GM19240 (cell line): Measurements from ENCODE around the gene RNF125.

- RRBS: no CpG with 5 or more reads among the region's 5 CpGs
These were observed 50.3 kb downstream of the DSC3 start for GRCh38 chr18:30992148-30992804.

DNA sequence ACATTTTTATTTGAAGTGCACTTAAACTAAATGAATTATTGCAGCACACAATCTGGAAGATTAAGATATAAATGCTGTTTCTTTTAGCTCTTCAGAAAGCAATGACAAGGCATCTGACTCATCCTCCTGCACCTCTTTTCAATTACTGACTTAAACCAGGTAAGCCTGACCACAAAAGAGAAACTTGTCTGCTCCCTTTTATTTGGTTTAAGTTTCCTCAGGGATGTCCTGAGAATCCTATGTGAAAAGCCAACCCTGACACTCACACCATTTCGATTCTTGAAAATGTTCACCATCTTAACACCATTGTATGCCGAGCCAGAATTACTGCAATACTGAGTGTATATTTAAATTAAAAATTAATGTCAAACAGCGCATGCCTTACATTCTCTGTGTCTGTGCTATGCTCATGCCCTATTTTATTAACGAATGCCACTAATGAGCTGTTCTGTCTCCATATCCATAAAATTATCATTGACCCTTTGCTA is 859 bp upstream of the DSC2 start:
- RRBS: no CpG with 5 or more reads among the region's 4 CpGs

DNA sequence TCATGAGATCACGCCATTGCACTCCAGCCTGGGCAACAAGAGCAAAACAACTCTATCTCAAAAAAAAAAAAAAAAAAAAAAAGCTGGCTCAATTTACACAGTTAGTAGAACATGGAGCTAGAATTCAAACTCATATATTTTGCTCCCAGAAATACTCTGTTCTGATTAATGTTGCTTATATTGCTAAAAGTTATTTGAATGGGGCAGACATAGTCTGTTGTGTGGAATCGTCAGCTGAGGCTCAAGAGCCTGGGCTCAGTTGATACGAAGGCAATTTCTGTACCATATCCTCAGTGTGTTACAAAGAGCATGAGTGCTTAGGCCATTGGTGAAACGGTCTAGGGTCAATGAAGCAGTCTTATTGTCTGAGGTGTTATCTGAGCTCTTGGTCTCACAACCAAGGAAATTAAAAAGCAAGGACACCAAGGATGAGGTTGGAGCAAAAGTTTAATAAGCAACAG is 40.3 kb upstream of the DSC1 start:
- RRBS: no CpG with 5 or more reads among the region's 4 CpGs

DNA sequence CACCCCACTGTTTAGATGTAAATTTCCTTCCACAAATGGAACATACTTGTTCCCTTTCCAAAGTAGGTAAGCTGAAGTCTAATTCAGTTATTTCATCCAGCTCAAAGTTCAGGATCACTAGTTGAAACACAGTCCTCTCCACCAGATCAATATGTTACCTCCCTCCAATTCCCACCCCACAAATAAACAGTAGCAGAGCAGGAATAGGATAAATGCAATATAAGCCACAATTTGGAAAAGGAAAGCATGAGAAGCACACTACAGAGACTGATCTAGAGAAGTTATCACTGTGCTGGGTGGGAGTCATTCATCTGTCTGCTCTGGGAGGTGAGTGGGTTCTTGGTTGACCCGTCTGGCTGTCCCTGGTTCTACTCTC is 65.2 kb upstream of the DSC1 start:
- RRBS: no CpG with 5 or more reads among the region's 1 CpG

GRCh38 chr18:31244651-31245387 is 73.1 kb upstream of the DSG1 start:
- RRBS: no CpG with 5 or more reads among the region's 8 CpGs

DNA sequence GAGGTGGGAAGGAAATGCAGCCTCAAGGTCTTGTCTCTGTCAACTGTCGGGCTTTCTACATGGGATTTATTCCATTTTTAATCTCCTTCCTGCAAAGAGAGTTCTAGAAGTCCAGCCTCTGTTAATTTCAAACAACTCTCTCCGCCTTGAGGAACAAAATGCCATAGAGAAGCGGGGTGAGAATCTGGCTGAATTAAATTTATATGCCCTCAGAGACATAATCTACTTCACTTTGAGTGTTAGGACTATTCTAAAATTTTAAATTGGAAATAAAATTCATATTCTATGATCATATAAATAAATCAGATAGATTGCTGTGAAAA is 360 bp downstream of the DSG4 start:
- RRBS: no CpG with 5 or more reads among the region's 3 CpGs

DNA sequence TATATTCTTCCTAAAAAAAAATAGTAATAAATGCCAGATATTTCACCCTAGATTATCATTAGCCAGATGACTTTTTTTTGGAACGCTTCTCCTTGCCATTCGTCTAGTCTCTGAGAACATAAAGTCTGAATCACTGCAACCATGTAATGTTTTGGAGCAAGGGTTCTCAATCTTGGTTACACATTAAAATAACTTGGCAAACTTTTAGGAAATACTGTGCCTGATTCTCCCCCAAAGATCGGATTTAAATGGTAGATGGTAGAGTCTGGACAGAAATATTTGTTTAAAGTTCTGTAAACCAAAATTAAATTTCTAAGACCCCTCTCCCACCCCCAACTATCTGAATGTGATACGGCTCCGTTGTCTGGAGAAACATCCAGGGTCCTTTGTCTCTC is 21.0 kb downstream of the SLC25A52 start:
- RRBS: no CpG with 5 or more reads among the region's 5 CpGs

DNA sequence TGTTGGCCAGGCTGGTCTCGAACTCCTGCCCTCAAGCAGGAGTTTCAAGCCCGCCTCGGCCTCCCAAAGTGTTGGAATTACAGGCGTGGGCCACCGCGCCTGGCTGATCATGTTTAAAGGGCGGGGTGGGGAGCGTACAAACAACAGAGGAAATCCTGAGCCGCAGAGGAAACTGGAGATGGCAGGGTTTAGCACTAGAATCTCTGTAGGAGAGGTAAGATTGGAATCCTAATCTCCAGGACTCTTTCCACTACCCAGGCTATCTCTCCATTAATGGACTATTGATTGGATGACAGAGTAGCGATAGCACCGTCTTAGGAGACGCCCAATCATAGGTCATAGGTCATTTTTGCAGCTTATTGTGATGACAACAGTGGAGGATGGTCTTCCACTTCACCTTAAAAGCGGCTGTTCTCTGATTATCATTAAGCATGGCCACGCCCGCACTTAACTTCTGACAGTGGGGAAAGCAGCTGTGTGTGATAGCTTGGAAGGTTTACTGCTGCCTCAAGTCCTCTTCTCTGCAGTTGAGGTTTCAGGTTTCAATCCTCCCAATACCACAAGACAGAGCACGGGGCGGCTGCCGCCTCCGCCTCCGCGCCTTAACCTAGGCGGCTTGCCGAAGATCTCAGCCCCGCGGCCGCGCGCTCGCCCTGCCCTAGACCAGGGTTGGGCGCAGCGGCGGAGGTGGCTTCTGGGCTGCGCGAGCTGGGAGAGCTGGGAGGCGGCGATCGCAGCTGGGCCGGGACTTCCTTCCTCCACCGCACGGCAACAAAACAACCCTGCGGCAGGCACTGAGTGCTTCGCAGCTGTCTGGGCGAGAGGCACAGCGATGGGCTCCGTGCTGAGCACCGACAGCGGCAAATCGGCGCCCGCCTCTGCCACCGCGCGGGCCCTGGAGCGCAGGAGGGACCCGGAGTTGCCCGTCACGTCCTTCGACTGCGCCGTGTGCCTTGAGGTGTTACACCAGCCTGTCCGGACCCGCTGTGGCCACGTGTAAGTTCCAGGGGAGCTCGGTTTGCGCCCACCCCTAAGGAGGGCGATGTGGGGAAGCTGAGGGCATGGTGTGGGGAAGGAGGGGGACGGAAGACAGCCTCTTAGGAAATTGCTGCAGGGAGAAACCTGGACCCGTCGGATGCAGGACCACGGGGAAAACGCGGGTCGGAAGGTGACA is at the start of gene RNF125:
RNF125 (plus strand) TSS at position 794 of the 1,174 bp plus-strand sequence.
- RRBS: 2% methylated on average over 7 of the region's 73 CpGs

- RRBS: no CpG with 5 or more reads among the region's 2 CpGs
These were observed 18.2 kb downstream of the MEP1B start for GRCh38 chr18:32208076-32208425.

DNA sequence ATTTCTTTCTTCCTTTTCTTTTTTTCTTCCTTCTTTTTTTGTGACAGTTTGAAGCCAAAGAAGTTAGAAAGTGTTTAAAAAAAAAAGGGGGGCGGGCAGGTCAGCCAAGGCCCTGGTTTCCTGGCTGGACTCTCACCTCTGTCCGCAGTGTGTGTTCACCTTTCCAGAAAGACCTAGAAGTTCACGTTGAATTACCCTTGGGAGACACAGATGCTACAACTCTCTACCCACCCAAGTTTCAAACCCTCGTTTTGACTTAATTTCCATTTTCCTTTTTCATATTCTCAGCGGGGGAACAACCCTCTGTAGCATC is 19.9 kb downstream of the MEP1B start:
- RRBS: no CpG with 5 or more reads among the region's 5 CpGs

DNA sequence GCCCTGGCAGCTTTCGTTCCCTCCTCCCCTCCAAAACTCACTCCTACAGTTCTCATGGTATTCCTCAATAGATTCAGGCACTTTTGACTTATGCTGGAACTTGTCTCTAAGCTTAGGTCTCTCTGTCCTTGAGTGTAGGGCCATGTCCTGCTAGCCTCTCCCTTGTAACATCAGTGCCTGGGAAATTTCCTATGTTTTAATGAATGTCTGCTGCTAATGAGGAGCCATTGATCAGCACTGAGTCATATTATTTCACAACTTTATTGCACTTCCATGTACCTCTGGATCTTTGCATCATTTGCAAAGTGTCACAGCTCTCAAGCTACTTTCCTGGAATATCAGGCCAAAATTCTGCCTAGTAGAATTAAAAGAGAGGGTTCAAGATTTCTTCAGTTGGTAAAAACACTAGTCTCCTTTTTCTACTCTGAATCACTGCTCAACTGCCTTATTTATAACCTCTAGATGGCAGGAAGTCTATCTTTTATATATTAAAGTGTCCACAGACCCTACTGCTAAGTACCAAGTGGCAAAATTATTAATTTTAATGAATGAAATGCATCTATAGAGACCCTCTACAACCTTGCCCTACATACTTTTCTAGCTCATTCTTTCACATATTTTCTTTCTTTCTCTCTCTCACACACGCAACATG is 102.4 kb downstream of the GAREM1 start:
- RRBS: no CpG with 5 or more reads among the region's 2 CpGs

GRCh38 chr18:32385122-32385843 is 85.4 kb downstream of the GAREM1 start:
- RRBS: no CpG with 5 or more reads among the region's 1 CpG

GRCh38 chr18:34222520-34223590 is 1.9 kb downstream of the NOL4 start:
- RRBS: 10% methylated on average over 16 of the region's 84 CpGs

DNA sequence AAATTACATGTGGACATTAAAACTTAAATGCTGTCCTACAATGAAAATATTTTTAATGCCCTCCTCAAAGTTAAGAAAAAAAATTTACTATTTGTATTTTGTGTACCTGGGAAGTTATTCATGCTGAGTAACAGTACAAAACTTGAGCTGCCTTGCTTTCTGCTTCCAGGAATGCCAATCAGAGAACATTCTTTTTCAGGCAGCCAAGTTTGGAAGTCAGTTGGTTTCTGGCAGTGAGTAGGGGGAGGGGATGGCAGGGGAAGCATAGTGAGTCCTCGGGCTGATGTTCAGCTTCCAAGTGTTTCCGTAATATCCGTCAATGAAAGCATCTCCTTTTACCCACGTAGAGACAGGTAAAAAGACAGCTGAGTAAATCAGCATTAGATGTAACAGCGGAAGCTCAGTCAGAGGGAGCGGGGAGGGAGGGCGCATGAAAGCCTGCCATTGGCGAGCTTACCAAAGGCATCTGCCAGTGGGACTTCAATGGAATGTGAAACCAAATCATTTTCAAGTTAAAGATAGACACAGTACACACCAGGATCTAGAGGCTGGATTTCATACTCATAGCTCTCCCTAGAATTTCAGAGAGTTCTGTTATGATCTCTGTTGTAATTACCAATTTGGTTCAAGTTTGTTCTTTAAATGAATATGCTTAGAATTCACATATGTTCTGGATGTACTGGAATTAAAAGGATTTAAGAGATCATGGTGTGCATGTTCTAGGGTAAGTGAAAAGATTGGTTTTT is 117.1 kb upstream of the DTNA start:
- RRBS: no CpG with 5 or more reads among the region's 8 CpGs

- RRBS: no CpG with 5 or more reads among the region's 2 CpGs
These were observed 160.4 kb upstream of the MAPRE2 start for GRCh38 chr18:34880858-34881179.

GRCh38 chr18:34977908-34978742 is 63.1 kb upstream of the MAPRE2 start:
- RRBS: no CpG with 5 or more reads among the region's 34 CpGs

DNA sequence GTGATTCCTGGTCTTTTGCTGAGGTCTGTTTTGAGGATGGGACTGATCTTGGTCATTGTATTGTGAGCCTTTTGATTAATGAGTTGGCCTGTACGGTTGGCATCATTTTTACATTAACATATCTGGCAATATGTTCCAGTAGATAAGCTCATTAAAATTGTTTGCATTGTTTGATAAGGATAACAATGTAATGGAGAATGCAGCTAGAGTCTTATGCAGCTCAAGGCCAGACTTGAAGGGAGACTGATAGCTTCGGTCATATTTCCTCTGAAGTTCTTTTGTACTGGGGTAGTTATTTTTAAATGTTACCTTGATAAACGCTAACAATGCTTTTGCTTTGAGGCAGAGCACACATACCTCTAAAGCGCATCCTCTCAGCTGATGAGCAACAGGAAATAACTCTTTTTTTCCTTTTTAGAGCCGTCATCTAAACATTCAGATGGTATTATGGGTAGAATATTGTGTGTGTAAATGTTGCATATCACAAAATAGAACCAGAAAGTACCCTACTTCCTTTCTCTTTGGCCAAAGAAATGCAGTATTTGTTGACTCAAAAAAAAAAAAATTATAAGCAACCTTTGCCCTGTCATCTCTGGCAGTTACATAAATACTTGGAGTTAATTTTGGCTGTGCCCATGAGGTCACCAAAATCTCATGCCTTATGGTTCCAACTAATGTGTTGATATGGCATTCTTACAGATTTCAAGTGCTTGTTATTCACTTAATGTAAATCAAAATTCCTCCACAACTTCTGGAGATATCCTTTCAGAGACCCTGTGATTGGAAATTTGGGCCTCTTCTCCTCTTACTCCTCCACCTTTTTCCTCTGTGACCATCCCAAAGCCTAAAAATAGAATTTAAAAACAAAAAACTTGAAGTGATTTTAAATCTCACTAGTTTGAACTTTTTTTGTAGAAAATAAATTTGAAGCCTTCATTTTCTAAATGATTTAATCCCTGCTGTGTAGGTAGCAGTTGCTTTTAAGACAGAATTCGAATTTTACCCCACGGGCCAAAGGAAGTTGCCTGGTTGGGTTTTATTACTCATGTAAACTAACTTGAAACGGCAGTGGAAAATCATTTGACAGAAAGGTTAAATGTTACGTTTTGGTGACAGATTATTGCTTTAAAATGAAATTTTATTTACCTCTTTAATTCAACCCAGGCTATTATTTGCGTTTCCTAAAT is 1.6 kb downstream of the MAPRE2 start:
- RRBS: no CpG with 5 or more reads among the region's 10 CpGs

DNA sequence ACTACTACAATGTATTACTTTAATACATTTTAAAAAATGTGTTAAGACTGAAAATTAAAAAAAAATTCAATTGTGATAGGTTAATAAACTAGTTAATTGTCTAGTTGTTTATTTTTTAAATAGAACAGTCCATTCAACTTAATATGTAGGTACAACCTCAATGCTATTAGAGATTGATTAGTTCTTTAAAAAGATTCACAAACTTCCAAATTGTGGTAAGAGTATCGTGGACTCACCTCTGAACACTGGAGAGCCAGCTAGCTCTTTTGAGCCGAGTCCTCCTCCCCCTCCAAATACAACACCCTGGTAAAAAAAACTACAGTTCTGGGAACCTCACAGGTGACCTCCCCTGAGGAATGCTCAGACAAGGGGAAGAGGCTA is 8.5 kb downstream of the ZNF24 start:
- RRBS: no CpG with 5 or more reads among the region's 2 CpGs

GRCh38 chr18:35463035-35463597 is 34.6 kb downstream of the INO80C start:
- RRBS: no CpG with 5 or more reads among the region's 6 CpGs

- RRBS: no CpG with 5 or more reads among the region's 9 CpGs
These were observed 18.1 kb upstream of the INO80C start for GRCh38 chr18:35515714-35516485.